AG08470 (cell line): ENCODE results near the genes UTS2B and OPA1.

- RRBS, result no CpG with 5 or more reads among the region's 14 CpGs
These were observed 412 bp downstream of the UTS2B start for GRCh38 chr3:191329920-191330308.

DNA sequence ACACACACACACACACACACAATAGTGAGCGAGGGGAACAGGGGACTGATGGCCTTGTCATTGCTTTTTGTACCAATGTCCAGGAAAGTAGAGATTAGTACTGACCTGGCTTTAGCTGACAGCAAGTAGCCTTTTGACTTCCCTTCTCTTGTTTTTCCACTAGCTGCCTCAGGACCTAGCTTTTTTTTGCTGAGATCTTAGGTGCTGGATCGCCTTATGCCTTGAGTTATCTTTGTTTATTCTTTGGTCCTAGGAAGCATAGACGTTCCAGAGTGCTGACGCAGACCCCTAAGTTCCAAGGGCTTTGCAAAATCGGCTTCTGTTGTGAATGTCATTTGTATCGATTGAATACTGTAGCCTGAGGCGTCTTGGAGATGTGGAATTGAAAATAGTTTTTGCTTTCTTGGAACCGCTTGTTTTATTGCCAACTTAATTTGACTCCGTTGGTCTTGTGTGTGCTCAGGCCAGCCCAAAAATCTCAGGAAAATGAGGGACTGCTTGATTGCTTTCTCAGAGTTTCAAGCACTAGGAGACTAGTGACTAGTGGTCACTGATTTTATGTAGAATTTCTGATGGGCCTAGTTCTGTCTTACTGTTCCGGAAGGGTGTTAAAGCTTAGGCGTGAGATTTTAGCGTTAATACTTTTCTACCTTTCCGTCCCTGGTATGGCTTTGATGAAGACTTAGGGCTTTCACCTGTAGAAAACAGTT, at the start of gene UTS2B:
TSS of gene UTS2B (minus strand) at position 218 of the 710 bp plus-strand sequence.
- RRBS, result no CpG with 5 or more reads among the region's 13 CpGs

DNA sequence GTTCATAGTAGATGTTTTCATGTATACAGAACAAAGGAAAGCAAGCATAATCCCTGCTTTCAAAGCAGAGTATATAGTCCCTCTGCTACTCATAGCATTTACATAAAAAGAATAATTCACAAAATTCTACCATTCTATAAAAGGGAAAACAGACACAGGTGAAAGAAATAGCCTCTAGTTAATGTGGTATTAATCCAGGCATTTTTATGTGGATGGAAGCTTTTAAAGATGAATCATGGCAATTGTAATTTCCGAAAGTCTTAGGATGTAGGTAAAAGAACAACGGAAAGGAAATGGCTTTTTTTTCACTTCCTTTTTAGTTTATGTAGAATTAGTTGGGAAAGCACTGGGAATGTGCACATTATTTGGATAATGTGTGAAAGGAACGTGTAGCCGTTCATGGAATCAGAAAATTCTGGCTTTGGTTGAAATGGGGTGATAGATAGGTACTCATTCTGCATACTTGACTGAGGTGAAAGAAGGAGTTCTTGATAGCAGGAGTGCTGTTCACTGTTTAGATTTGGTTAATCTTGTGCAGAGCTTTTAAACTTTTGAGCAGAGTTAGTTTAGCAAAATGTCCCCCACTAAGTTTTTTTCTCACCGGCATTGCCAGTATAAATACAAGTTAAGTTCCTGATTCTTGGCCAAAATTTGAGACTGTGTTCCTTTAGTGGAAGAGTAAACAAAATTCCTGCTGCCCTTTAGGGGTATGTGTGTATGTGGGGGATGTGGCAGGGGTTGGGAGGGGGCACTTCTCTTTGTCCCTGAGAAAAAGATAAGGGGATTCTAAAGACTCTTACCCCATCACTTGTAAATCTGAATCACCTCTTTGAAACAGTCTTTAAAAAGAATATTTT, 20.2 kb upstream of the UTS2B start:
- RRBS, result no CpG with 5 or more reads among the region's 5 CpGs

DNA sequence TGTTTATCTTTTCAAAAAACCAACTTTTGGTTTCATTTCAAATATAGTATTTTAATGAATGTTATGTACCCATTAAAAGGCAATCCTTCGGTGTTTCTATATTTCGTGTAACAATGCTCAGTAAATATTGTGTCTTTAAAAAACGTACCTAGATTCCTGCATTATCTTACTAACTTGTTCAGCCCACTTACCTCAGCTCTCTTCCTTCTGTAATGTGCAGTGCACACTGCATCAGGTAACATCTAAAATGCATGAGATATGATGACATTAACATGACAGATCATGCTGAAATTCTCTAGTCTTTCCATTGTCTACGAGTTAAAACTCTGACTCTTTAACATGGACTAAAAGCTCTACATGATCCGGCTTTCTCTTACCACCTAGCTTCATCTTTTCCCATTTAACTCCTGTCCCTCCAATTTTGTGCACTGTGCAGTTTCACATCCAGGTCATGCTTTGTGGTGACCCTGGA, 147.6 kb downstream of the PYDC2 start:
- RRBS, result no CpG with 5 or more reads among the region's 5 CpGs

DNA sequence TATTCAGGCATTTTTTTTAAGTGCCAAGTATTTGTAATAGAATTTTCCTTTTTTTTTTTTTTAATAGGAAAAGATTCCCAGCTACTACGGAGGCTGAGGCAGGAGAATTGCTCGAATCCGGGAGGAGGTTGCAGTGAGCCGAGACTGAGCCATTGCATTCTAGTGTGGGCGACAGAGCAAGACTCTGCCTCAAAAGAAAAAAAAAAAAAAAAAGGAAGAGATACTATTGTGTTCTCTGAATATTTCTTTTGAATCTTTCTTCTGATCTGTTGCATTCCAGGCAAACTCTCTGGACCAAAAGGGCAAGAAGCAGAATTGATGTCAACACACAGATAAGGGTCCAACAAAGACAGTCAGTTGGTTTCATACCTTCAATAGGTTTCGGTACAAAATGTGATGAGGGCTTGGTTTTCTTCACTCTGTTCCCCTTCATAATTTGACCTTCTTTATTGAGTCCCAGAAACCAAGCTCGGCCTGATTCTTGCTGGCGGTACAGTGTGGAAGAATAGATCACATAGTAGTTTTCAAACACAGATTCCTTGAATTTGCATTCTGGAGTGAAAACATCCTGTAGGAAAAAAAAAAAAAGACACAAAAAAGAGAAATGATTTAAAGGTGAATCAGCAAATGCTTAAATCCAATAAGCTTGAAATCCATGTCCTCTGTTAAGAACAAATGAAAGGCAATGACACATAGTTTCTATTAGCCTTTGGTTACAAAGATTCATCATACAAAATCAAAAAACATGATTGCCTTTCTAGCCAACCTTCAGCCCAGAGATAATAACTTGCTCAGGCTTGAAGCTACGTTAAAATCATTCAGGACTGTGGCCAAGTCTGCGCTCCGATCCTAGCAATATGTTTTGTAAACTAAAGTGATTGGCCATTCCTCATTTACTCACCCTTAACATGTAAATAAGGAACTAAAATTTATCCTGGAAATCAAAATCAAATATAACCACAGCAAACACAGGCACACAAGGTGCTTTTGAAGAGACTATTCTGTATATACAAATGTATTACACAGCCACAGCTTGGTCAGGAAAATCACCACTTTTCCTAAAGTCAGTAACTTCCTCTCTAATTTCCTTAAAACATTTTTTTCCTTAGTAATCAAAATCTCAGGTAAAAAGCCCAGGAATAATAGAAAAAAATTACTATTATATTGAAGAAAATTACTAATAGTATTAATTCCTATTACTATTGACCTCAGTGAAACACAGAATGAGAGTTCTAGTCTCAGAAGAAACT, 556.8 kb downstream of the FGF12 start:
- RRBS, result no CpG with 5 or more reads among the region's 11 CpGs

DNA sequence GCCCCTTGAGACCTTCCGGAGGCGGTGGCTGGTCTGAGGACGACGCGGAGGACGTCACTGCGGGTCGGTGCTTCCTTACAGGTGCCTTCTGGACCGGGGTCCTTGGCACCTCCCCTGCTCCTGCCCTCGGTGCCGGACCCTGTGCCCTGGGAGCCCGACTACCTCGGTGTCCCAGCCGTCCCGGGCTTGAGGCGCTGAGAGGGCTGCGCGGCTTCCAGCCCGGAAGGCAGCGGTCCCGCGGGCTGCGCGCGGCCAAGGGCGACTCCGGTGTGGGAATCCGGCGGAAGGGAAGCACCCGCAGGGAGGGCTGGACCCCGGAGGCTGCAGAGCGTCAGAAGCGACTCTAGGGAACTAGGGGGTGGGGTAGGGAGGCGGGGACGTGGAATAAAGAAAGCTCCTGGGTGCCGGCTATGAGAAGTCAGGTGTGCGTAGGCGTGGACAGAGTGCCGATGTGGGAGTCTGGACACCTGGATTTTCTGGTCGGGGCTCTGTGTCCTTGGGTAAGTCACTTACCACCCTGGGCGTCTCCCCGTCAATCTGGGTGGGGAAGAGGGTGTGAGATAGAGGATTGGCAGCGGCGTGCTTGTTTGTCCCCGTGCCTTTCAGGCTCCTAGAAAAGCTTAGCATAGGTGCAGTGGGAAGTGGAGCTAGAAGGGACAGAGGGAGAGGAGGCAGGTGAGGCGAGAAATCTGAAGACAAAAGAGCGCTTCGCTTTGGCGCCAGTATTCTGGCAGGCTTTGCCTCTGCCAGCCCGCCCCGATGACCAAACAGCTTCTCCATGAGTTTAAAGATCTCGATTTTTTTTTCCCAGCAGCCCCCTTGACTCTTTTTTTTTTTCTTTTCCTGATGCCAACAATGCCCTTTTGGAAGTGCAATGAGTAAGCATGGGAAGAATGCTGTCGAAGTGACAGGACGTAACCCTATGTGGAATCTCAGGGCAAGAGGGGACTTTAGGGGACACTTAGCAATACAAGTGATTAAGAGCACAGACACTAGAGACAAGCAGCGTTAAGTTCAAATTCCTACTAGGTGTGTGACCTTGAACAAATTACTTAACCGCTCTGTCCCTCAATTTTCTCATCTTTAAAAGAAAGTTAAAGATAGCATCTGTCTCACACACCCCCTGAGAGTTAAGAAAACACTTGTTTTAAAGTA, 212.0 kb downstream of the FGF12 start:
- RRBS, result 9% methylated on average over 29 of the region's 56 CpGs

GRCh38 chr3:192570651-192571135, 156.6 kb downstream of the FGF12 start:
- RRBS, result no CpG with 5 or more reads among the region's 4 CpGs

DNA sequence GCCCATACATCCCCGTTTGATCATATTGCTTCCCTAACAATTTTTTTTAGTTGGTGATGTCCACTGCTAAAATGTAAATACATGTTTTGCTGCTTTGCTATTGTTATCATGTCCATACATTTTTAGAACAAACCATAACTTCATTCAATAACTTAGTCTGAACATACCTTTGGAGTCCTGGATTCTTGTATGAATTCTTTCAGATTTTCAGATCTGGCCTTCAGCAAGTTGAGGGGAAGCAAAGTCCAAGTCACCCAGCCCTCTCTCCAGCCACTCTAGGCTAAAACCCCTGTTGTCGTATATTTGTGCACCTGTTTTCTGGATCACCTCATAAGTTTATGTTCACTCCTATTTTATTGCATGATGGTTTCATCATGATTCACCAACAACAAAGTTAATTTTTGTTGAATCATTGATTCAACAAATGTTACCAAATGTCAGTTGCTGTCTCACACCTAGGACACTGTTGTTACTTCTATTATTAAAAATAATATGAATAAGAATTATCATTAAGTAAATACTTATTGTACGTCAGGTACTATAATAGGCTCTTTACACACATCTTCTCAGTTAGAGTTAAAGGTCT, 83.1 kb downstream of the FGF12 start:
- RRBS, result no CpG with 5 or more reads among the region's 3 CpGs

DNA sequence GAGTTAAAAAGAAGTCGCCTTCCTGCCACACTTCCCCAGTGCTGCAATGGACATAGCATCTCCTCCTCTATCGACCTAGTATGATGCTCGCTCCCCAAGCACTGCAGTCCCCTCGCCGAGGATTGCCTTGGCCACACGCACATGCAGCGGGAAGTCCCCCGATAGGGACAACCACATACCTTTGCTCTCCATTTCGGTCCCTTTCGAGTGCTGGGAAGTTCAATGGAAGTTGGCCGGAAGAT, 418 bp downstream of the FGF12 start:
- RRBS, result no CpG with 5 or more reads among the region's 11 CpGs

DNA sequence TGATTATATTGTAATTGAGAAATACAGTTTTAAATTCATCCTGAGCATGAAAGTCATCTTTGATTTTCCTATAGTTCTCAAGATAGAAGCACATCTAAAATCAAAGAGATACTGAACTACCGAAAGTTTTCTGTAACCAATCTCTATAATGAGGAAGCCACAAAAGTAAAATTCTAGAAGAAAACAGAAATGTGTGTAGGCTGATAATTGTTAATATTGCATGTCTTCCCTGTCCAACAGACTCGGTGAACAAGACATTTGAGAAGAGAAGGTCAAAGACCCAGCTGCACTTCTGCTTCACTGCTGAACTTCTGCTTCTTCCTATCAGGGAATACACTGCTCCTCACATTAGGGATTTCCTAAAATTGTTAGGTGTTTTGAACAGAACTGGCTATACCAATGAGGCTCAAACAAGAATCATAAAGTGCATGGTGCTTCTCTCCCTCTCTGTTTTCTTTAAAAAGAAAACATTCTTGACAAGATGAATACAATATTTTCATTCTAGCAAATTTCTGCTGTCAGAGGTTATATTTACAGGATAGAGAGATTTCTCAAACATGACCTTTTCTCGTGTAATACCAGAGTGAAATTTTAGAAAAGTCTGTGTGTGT, 558 bp downstream of the ATP13A4 start:
- RRBS, result no CpG with 5 or more reads among the region's 3 CpGs

DNA sequence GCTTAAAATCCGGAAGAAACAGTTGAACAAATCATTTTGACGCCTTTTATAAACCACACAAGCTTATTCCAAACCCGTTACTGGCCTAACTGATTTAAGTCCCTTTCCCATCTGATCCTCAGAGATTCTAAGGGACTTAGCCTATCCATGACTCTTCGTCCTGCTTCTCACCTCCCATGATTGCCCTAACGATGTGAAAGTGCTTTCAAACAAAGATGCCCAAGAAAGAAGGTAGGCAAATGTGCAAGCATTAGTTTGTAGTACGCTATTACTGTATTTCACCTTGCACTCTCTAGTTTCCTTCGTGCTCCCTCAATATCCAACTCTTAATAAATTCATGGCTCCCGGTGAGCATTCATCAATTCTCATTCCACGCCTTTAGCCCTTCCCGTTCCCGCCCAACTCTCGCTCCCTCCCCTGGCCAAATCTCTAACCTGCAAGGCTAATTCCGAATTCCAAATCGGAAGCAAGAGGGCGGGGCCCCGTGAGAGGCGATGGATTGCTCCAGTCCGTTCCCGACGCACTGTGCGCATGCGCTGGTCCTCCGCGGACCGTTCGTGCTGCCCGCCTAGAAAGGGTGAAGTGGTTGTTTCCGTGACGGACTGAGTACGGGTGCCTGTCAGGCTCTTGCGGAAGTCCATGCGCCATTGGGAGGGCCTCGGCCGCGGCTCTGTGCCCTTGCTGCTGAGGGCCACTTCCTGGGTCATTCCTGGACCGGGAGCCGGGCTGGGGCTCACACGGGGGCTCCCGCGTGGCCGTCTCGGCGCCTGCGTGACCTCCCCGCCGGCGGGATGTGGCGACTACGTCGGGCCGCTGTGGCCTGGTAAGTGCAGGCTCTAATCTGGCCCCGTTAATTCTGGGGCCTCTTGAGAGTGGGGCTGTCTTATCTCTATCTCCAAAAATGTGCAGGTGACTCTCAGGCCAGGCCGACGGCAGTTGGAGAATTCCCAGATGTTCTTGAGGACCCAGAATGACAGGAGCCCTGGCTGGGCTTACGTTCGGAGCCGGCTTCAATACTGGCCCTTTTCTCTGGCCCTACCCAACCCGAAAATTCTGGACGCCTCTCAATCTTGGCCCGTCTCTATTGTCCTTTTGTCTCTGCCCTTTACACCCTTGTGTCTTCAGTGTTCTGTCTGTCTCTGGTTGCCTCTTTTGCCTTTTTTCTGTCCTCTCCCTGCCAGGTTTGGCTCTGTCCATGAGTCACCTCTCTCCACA, at the start of gene OPA1:
TSS of gene OPA1 (plus strand) at position 622 of the 1,215 bp plus-strand sequence.
- RRBS, result 1% methylated on average over 10 of the region's 60 CpGs

DNA sequence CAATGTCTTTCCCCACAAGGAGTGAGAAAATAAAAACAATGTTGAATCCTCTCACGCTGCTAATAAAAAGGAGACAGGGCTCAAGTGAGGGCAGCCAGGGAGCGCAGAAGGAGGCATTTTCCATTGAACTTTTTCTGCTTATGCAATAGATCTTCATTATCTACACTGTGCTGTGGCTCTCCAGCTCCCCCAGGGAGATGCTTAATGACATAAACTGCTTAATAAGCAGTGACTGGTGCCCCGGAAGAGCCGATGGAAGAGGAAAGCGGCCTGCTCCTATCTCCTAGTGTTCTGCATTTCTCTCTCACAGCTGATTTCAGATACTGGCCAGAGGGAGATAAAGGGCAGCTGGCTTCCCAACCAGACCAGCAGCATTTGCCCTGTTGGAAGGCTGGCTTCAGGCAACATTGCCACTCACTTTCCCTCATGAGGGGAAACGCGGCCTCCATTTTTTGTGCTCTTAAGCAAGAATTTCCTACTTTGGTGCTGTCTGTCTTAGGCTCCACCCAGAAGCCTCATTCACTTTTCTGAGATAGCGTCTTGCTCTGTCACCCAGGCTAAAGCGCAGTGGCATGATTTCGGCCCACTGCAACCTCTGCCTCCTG, 152.2 kb downstream of the OPA1 start:
- RRBS, result no CpG with 5 or more reads among the region's 10 CpGs

DNA sequence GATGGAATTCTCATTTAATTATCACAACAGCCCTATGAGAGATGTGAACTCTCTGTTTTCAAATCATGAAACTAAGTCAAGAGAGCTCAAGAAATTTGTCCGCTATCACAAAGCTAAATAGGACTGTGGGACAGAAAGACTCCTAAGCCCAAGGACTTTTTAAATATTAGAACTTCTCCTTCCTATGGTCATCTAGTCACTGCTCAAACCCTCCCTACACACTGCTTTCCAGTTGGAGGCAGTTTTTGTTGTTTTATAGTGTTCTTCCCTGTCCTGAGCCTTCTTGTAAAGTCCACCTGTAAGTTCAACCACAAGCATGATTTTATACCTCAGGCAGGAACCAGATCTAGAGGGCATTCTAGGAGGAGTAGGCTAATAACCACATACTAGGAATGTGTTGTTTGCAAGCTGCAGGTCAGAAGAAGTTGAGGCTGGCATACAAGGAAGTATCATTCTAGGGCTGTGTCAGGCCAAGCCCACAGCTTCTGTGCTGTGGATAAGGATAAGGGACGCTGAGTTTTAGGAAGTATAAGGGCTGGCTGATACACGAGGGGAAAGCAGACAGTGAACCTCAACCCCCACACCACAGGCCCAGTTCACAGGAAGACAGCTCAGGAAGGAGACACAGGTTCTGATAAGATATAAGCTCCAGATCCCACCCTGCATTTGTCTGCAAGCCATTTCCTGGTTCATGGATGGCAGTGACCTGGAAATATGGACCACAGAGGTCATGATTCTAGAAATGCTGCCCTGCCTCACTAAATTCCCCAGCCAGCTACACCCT, 260.4 kb downstream of the OPA1 start:
- RRBS, result no CpG with 5 or more reads among the region's 3 CpGs

DNA sequence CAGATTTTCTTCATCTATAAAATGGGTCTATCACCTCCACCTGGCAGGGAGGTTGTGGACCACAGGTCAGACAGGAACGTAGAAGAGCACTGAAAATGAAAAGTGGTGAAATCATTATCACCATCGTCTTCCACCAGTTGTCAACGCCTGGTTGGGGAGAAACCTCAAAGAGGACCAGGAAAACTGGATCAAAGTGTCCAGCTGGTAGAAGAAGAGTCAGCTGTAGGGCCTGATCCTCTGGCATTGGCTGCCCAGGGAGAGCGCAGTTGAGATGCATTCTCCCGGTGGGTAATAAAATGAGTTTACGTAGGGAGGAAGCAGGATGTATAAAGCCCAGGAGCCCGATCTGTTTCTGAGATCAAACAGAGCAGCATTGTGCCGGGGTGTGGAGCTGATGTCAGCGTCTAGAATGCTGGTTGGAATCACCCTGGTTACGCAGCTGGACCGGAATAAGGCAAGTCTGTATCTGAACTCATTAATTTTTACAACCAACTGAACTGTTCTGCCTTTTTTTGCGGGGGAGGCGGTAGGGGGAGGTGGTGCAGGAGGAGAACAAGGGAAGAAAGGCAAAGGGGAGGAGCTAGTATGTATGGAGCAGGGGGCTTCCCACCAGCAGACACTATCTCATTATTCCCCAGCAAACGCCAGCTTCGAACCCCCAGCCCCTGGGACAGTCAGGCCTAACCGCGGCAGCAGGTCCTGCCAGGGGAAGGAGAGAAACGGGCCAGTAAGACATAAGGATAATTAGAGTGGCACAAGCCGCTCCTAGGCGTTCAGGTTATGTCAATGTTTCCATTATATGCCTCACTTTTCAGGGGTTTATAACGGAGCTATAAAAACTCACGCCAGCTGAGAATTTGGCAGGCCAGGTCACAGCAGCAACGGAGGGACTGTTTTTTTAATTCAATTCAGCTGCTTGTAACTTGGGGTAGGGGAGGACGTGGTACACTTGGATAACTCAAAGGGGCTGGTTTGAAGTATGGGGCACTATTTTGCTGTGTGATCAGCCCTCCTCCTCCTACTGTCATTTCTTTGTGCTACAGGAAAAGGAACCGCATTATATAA, 175.4 kb upstream of the HES1 start:
- RRBS, result 19% methylated on average over 6 of the region's 25 CpGs

DNA sequence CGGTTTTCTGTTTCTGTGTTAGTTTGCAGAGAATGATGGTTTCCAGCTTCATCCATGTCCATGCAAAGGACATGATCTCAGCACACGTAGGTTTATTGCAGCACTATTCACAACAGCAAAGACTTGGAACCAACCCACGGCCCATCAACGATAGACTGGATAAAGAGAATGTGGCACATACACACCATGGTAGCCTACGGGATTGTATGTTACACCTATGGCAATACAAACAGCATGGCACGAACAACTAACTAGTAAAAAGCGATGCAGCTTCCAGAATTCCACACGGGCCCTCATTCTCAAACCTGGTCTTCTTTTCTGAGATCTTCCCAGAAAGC, 9.4 kb upstream of the HES1 start:
- RRBS, result no CpG with 5 or more reads among the region's 8 CpGs

DNA sequence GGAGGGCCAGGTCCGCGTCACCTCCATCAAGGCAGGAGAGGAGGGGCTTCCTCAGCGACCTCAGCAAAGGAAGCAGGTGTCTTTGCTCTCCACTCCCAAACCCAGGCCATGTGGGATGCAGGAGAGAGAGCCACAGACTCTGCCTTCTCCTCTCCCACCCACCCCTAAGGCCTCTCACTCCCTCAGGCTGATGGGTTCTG, 82.9 kb downstream of the CPN2 start:
- RRBS, result no CpG with 5 or more reads among the region's 3 CpGs

DNA sequence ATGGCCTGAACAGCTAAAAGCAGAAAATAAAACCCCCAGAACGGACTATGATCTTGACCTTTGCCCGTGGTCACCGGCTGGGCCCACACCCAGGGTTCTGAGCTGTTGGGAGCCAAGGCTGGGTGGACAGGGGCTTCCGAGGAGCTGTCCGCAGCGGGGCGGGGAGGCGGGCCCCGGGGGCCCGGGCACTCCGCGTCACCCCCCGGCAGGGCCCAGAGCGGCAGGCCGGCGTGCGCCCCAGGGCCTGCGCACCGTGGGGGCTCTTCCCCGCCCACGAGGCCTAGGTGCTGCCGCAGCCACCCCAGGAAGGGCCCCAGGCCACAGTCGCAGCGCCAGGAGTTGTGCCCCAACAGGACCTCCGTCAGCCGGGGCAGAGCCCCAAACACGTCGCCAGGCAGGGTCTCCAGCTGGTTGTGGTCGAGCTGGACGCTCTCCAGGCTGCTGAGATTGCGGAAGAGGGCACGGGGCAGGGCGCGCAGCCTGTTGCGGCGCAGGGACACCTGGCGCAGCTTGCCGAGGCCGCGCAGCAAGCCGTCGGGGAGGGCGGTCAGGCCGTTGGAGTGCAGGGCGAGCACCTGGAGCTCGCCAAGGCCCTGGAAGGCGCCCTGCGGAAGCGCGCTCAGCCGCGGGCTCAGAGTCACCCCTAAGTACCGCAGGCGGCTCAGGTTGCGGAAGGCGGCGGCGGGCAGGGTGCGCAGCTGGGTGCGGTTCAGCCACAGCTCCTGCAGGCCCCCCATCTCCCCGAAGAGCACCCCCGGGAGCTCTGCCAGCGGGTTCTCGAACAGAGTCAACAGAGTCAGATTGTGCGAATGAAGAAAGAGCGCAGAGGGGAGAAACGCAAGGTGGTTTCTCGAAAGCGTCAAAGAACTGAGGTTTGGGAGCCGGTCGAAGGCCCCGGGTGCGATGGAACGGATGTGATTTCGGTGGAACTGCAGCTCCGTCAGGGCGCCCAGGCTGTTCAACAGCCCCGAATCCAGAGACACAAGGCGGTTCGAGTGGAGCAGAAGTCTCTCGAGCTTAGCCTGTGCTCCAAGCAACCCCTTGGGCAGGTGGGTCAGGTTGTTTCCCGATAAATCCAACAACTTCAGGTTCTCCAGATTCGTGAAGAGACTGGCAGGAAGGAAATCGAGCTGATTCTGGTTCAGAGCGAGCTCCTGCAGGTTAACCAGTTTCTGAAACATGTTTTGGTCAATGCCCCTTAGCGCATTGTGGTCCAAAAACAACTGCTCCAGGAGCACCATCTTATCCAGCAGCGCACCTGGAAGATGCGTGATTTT, 1.9 kb downstream of the GP5 start:
- RRBS, result 10% methylated on average over 6 of the region's 88 CpGs

- RRBS, result no CpG with 5 or more reads among the region's 7 CpGs
These were observed 12.0 kb downstream of the ATP13A3 start for GRCh38 chr3:194474775-194475265.

- RRBS, result no CpG with 5 or more reads among the region's 1 CpG
These were observed 9.3 kb downstream of the ATP13A3 start for GRCh38 chr3:194477565-194477873.

DNA sequence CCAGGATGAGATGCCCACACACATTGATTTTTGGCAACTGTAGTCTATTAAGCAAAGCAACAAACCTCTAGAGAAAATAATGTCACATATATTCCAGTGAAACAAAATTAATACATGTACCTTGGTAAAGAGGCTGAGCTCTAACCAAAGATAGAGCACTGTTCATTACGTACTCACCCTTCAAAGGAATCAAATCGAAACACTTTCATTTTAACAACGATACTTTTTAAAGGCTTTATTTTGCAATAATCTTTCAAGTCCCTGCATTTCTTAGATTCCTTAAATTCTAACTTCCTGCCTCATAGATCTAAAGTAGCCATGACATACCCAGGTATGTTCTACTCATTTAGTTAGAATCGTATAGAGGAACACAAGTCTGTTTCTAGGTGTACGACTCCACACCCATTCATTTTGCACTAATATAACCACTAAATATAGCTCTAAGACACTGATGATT, 1.5 kb downstream of the ATP13A3 start:
- RRBS, result no CpG with 5 or more reads among the region's 5 CpGs